Measurements from ENCODE around the gene SH2D7.

DNA sequence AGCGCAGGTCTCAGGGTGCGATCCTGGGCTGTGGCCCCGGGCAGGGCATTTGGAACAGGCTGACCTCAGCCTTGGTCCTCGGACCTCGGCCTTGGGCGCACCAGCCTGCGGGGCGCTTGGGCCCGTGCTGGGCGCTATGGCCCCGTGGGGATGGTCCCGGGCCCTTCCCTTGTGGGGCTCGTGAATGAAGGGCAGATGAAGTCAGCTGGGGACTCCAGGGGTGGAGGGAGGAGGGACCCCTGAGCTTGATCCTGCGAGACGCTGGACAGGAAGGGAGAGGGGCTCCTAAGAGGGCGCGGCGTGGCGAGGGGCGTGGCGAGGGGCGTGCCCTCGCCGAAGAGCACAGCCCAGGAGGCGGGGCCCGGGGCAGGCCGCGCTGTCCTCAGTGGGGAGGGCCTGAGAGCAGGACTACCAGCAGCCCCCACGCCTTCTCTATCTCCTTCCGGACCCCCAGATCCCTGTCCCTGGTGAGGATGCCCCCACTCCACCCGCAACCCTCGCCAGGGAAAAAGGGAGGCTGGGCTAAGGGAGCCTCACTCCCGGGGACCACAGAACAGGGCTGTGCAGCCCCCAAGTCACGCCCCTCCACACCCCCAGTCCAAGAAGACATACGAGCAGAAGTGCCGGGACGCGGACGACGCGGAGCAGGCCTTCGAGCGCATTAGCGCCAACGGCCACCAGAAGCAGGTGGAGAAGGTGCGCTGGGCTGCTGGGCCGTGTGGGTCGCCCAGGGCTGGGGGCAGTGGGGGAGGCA is 33.2 kb downstream of the PSTPIP1 start:
- PRO-cap: no peak
- RAMPAGE, long total RNA, 4 experiments: start-site peak on the plus strand in 1 of 4 experiments, centred at position 218 of the sequence, 8 reads per replicate

- PRO-cap: no peak
- RAMPAGE, long total RNA, 4 experiments: no peak in any of the 4 experiments
Measured at GRCh38 chr15:77035272-77036339, 35.3 kb downstream of the TSPAN3 start.

DNA sequence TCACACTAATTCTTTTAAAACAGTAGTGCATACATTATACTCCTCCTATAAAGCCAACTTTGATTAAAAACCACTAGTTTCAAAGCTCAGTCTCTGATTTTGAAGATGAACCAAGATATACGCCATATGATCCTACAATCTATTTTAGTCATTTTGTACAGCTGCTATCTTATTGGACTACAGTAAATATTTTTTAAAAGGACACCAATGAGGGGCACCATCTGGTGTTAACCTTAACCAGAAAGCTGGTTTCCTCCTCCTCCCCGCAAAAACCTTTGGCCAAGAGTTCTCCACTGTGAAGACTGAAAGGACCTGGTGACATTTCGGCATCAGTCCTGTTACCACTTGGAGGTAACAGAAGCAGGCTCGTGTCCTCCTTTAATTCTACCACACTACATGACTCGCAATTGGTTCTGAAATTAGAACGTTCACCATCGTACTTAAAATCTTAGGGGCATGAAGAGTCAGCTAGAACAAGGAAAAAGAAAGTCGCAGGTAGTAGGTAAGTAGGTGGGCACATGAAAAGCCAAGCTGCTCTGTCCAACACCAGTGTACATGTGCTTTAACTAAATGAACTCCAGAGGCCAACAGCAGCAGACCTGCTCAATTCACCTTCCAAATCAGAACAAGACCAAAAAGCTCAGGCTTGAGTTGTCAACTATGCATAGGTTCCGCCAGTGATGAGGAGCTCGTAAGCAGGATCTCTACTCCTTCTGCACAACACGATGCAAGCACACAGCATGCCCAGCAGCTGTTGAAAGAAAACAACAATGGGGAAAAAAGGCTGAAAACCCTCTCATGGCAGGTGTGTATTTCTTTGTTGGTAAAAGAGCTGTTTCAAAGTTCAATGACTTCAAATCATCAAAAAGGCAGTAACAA is 24.5 kb downstream of the TSPAN3 start:
- PRO-cap: no peak
- RAMPAGE, long total RNA, 4 experiments: start-site peak on the minus strand in 1 of 4 experiments, centred at positions 106 to 288 of the sequence, 12 reads per replicate

- PRO-cap: no peak
- RAMPAGE, long total RNA, 4 experiments: no peak in any of the 4 experiments
Measured at GRCh38 chr15:77160596-77161009, 89.7 kb upstream of the TSPAN3 start.

DNA sequence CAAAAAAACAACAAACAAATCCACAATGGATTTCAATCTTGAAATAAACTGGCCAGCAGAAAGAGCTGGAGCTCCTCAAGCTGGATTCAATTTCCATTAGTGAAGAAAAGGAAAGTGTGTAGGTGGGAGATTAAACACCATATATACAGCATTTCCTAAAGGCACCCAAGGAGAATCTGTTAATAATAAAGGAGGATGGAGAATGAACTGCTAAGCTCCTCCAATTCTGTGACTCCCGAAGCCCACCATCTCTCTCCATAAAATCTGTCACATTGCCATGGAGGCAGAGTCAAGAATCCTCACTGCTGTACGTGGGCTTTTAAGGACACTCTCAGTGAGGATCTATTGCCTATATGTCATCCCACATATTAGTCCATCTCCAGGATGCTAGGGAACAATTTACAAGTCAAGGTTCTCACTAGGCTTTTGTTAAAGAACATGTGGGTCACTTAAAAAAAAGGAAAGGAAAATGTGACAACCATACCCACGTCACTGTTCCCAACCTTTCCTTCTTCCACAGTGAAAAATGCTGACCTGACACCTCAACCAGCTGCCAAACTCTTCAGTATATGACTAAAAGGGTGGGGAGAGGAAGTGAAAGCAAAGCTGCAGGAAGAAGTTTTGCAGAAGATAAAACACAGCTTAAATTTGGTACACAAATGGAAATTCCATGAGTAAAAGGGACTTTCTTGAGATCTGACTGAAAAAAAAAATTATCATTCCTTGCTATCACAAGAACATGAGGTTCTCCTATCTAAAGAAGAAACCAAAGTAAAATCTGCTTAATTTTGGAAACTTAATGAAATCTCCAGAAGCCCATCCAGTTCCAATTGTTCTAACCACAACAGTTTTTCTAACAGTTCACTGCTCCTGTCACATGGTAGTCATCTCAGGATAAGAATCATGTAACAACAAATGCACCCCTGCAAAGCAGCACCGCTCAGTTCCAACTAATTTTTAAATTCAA is 116.8 kb upstream of the TSPAN3 start:
- PRO-cap: no peak
- RAMPAGE, long total RNA, 4 experiments: no peak in any of the 4 experiments

- PRO-cap: no peak
- RAMPAGE, long total RNA, 4 experiments: no peak in any of the 4 experiments
Measured at GRCh38 chr15:77446858-77447158, 26.1 kb downstream of the HMG20A start.

DNA sequence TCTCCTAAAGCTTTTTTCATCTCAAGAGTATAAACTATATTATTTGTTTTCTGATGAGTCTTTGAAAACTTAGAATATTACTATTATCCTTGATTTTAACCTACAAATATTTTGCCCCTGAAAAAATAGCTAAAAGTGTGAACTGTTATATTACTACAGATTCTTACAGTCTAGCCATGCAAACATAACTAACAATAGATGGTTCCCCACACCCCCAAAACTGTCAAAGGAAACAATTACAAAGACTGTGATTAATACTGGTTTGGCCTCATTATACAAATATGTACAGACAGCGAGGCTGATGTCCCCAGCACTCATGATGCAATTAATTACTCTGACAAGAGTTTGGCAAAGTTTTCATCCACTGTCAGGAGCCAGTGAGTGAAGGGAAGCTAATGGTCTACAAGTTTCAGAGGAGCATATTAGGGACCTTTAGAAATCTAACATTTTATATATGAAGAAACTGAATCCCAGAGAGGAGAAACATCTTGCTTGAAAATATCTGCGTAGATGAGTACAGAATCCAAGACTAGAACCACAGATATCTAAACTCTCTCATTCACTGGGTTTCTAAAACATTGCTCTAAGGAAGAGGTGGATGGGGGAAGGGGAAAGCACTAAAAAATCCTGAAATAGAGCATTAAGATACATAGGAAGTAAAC is 61.0 kb downstream of the HMG20A start:
- PRO-cap: no peak
- RAMPAGE, long total RNA, 4 experiments: no peak in any of the 4 experiments

DNA sequence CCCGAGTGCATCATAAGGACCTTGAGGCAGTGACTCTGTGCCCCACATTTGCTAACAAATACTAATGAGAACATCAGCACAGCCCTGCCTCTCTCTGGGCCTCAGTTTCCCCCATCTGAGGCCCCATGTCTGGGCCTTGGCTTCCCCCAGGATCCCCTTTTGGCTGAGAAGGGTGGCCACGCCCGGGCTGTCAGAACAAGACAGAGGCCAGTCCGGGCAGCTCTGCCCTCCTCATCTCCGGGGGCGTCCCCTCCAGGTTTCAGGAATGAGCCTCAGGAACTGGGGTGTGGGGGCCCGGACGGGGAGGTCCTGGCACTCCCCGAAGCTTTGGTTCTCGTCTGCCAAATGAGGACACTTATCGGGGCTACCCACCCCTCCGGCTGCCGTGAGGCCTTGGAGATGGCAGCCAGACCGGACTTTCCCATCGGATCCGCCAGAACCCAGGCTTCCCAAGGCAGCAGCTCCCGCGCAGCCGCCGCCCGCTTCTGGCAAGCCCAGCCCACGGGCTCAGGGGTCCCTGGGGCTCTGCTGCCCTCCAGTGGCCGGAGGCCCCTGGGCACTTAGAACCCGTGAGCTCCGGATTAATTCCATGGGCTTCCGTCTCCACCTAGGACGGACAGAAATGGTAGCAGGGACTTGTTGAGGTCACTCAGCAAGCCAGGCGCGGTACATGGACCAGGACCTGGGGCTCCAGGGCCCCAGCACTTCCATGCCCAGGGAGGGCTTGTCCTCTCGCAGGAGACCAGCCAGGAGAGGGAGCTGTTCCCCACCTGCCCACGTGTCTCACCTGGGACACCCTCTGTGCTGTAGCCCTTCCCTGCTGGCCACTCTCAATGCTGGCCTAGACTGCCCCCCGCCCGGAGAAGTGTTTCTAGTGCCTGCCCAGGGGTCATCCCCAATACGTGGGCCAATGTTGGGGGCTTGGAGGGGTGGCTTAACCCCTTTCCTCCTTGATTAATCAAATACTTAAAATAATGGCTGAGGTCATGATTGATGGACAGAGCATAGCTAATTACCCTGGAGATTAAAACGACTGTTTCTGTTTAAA is 89.4 kb downstream of the LINGO1 start:
- PRO-cap: unidirectional peak, minus-strand start at position 487 of the sequence
- RAMPAGE, long total RNA, 4 experiments: no peak in any of the 4 experiments

GRCh38 chr15:77596848-77597413 is 35.8 kb downstream of the LINGO1 start:
- PRO-cap: no peak
- RAMPAGE, long total RNA, 4 experiments: no peak in any of the 4 experiments

DNA sequence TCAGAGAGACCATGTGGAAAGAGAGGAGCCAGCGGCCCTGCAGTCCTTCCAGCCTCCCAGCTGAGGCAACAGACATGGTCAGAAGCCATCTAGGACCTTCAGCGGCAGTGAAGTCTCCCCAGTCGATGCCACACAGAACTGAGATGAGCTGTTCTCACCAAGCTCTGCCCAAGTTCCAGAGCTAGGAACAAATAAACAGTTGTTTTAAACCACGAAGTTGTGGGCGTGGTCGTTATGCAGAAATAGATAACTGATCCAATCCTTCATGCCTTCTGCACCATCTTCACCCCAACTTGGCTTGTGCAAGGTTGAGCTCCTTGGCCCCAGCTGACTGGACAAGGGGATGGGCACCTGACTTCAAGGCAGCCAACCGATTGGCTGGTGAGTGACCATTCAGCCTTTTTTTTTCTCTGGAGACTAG is 24.0 kb downstream of the LINGO1 start:
- PRO-cap: no peak
- RAMPAGE, long total RNA, 4 experiments: no peak in any of the 4 experiments

DNA sequence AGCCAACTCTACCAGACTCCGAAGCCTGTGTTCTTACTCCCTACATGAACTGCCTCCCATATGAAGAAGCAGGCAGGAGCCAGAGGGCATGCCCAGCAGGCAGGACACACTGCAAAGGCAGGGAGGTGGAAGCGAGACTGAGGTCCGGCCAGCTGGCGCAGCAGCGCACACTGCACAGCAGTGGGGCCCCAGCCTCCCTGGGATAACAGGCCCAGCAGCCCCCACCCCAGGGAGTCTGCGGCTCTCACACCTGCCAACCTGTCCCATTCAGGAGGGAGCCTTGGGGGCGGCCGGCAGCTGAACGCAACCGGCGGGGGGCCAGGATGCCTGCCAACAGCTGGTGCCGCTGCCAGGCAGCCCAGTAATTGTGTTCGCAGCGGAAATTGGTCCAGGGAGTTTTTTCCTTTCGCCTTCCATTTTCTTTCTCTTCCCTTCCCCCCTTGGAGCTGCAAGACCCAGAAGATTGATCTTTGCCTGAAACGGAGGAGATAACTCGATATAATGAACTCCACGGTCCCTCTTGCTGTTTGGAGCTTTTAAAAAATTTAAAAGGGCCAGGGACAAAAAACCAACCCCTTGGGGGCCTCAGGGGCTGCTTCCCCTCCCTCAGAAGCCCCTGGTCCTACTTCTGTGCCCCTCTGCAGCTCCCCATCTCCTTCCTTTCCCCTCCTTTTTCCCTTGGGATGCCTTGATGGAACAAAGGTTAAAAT is 106.3 kb upstream of the LINGO1 start:
- PRO-cap: no peak
- RAMPAGE, long total RNA, 4 experiments: no peak in any of the 4 experiments

- PRO-cap: no peak
- RAMPAGE, long total RNA, 4 experiments: no peak in any of the 4 experiments
Measured at GRCh38 chr15:78000640-78001498, 76.6 kb downstream of the TBC1D2B start.

GRCh38 chr15:78023307-78023918 is 54.1 kb downstream of the TBC1D2B start:
- PRO-cap: no peak
- RAMPAGE, long total RNA, 4 experiments: no peak in any of the 4 experiments

DNA sequence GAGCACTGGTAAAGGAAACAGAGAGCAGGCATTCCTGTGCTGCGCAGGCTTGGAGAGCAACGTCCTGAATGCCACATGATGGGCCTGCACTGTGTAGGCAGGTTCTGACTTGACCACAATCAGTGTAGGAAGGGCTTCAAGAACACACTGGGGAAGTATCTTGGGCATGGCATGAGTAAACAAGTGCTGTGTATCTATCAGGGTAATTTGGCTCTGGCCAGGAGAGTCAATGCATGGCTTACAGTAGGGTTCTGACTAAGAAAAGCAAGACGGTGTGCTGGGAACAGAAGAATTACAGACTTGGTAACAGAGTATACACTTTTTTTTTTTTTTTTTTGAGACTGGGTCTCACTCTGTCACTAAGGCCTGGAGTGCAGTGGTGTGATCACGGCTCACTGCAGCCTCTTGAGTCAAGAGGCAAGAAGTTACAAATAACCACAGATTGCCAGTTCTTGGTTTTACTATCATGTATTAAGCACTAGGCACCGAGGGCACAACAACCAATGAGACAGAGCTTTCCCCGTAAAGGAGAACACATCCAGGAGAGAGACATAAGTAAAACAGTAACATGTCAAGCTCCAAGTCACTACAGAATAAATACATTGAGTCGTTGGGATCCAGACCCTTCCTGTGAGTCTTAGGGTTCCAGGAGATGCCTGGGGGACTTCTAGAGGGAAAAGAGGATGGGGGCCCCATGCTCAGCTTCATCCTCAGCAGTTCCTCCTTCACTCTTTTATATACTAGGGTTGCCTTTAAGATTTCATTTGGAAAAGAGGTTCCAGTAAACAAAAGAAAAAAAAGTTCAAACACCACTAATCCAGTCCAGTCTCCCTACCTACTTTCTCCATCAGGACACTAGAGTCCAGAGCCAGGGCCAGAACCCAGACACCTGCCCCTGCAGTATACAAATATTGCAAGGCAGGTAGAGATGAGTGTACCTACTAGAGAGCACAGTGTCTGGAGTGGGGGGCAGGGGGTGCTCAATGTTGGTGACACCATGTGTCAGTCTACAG is 30.4 kb downstream of the TBC1D2B start:
- PRO-cap: no peak
- RAMPAGE, long total RNA, 4 experiments: no peak in any of the 4 experiments

- PRO-cap: unidirectional peak, plus-strand start at chr15:78068956
- RAMPAGE, long total RNA, 4 experiments: no peak in any of the 4 experiments
Measured at GRCh38 chr15:78068407-78069354, 8.8 kb downstream of the TBC1D2B start.

- PRO-cap: unidirectional peak, plus-strand start at chr15:78072832
- RAMPAGE, long total RNA, 4 experiments: no peak in any of the 4 experiments
Measured at GRCh38 chr15:78072331-78073022, 5.0 kb downstream of the TBC1D2B start.

- PRO-cap: no peak
- RAMPAGE, long total RNA, 4 experiments: no peak in any of the 4 experiments
Measured at GRCh38 chr15:78092362-78092694, at the start of gene SH2D7. TSS of gene SH2D7 (plus strand) at chr15:78092561.

DNA sequence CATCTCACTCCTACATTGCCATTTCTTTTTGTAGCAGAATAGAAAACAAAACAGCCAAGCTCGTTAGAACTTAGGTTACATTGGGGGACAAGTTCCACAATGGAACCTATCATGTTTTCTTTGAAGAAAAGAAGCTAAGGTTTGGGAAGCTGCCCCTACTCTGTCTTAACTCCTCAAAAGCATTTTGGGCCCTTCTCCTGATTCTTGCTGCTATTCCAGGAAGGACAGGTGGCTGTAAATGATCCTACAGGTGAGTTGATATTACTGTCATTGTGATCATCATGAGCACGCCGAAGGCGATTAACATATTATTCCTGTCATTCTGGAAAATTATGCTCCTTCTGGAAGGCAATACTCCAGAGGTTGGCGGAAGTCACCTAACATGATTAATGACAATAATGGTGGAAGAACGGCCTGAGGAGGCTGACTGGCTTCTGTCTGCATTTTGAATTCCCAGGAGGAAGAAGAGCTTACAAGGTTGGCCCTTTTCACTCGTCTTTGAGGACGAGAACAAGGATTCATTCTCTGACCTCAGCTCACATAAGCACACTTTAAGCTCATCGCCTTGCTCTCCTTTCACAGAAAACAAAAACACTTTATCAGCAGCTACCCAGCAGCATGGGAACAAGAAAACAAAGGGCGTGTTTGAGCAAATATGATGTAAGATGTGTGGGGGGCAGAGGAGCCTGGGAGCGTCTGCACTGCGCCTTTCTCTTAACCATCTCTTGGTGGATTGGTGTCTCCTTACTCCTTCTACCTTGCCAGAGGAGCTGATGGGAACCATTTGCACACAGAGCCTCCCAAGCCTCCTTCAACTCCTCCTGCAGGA is 23.2 kb downstream of the ACSBG1 start:
- PRO-cap: no peak
- RAMPAGE, long total RNA, 4 experiments: no peak in any of the 4 experiments

- PRO-cap: no peak
- RAMPAGE, long total RNA, 4 experiments: no peak in any of the 4 experiments
Measured at GRCh38 chr15:78223258-78223845, 11.0 kb downstream of the ACSBG1 start.

GRCh38 chr15:78347959-78348479 is 7.9 kb downstream of the CRABP1 start:
- PRO-cap: no peak
- RAMPAGE, long total RNA, 4 experiments: no peak in any of the 4 experiments

Data from suprapubic skin (tissue), 4 donors.